Skeletal muscle satellite cell (primary cell): ENCODE measurements around a stretch of chr10.

- CAGE, long polyA plus RNA, result no peak
Observed at GRCh38 chr10:128111823-128112457, 14.3 kb downstream of the MKI67 start.

- CAGE, long polyA plus RNA, result no peak
Observed at GRCh38 chr10:128187537-128187973, 61.3 kb upstream of the MKI67 start.

DNA sequence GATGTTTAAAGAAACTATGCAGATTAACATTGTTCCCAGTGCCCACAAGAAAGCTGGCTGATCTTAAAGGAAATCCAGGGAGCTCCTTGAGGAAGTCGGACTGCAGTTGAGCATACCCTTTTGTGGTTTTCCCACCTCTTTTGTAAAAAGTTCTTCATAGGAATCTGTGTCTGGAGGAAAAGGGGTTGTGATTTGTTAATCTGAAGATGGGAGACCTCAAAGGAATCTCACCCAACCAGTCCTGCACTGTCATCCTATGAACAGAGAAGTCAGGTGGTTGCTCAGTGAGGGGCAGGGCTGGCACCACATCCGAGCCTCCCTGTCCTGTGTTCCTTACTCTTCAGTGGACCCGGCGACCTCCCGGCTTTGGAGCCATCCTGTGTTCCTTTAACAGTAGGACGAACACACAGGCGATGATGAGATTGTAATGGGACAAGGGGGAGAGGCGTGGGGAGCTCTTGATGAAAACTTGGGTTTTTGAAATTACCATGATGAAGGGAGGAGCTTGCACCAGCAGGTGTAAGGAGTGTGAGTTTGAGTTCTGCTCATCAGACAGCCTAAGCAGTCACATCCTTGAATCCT lies 2.8 kb upstream of the MGMT start:
- CAGE, long polyA plus RNA, result no peak

- CAGE, long polyA plus RNA, result no peak
Observed at GRCh38 chr10:129945617-129946292, 18.3 kb downstream of the EBF3 start.

- CAGE, long polyA plus RNA, result no peak
Observed at GRCh38 chr10:131821781-131822011, 79.1 kb upstream of the PPP2R2D start.

DNA sequence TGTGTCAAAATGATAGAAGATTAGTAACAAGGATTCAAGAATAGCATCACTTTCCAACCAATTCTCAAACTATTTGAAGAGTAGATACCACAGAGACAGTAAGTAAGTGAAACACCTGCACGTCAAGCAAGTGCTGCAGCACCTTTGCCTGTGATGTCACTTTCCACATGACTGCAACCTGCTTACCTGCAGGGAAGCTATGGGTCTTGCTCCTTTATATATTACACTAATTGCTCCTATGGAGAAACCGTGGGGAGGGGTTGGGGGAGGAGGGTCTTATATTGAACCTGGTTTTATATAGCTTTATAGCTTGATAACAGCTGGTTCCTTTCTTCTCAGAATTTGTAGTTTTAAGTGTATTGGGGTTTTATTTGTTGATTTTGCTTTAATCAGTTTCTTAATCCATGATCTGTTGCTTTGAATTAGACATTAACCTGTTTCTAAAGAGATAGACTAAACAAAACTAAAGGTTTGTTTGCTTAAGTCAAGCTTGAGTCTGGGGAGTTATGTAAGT lies 5.2 kb downstream of the PPP2R2D start:
- CAGE, long polyA plus RNA, result no peak

DNA sequence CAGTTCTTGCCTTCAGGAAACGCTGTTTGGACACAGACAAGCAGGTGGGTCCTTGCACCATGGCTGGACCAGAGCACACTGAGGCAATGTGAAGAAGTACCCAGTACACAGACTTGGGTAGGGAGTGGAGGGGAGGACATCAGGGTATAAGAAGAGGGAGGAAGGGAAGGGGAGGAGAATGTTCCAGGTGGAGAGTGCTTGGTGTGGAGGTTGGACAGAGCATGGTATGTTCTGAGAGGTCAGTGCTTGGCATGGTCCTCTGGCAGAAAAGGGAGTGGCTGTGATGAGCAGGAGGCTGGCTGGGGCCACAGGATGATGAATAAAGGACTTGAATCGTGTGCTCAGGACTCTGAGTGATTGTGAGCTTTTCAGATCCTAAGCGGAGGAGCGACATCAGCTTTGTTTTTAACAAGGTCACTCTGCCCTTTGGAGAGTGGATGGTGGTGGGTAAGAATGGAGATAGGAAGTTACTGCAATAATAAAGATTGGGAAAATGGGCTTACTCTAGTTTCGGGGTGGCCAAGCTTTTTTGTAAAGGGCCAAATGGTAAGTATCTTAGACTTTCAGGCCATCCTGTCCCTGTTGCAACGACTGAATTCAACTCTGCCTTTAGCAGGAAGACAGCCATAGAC lies 8.3 kb downstream of the PPP2R2D start:
- CAGE, long polyA plus RNA, result no peak

- CAGE, long polyA plus RNA, result no peak
Observed at GRCh38 chr10:131917950-131918975, 17.5 kb downstream of the PPP2R2D start.

GRCh38 chr10:131947436-131947789 lies 34.3 kb downstream of the BNIP3 start:
- CAGE, long polyA plus RNA, result no peak

DNA sequence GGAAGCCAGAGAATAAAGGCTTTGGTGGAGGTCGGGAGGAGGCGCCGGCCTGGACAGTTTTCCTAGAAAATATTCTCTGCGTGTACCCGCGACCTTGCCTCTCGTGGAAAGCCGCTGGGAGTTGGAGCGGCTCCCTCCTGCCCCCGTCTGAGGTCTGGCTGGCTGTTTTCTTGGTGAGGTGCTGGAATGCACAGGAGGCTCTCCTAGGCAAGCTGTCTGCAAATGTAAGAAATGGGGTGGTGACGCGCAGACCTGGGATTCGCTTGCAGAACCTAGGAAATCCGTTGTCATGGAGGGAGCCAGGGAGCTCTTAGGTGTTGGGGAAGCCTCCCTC lies 28.6 kb upstream of the JAKMIP3 start:
- CAGE, long polyA plus RNA, result no peak

- CAGE, long polyA plus RNA, result no peak
Observed at GRCh38 chr10:132142832-132143110, 44.0 kb upstream of the DPYSL4 start.

DNA sequence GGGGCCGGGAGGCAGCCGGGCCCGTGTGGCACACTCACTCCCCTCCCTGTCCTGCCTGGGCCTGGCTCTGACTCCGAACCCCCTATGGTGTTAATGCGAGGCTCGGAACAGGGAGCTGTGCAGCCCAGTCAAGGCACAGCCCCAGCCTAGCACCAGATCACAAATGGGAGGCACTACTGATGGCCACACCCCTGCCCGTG lies 36.9 kb downstream of the DPYSL4 start:
- CAGE, long polyA plus RNA, result no peak

GRCh38 chr10:132411063-132412163 lies 14.4 kb downstream of the PWWP2B start:
- CAGE, long polyA plus RNA, result no peak

- CAGE, long polyA plus RNA, result no peak
Observed at GRCh38 chr10:132417675-132418514, 20.9 kb downstream of the PWWP2B start.

DNA sequence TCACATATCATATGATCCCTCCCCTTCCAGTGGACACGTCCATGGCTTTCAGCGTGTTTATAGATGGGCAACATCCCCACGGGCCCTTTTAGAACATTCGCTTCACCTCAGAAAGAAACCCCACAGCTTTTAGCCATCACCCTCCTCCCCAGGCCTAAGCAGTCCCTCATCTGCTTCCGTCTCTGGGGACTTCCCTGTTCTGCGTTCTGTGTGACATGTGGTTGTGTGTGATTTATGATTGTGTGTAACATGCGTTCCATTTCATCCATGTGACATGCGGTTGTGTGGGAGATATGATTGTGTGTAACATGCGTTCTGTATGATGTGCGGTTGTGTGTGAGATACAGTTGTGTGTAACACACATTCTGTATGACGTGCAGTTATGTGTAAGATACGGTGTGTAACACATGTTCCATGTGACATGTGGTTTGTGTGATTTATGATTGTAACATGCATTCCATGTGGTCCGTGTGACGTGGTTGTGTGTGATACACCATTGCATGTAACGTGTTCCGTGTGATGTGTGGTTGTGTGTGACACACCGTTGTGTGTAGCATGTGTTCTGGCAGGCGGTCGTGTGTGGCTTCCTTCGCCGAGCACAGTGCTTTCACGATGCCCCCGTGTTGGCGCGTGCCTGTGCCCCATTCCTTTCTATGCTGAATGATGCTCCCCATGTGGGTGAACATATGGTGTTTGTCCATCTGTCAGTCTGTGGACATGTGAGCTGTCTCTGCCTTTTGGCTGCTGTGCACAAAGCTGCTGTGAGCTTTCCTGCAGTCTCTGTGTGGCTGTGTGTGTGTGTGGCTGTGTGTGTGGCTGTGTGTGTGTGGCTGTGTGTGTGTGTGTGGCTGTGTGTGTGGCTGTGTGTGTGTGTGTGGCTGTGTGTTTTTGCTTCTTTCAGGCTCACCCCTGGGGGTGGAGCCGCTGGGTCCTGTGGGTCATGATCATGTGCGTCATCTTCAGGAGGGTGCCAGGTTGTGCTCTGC lies 26.2 kb downstream of the PWWP2B start:
- CAGE, long polyA plus RNA, result no peak

GRCh38 chr10:132539969-132541092 lies 2.7 kb downstream of the INPP5A start:
- CAGE, long polyA plus RNA, result no peak

GRCh38 chr10:132550894-132552166 lies 13.7 kb downstream of the INPP5A start:
- CAGE, long polyA plus RNA, result no peak

DNA sequence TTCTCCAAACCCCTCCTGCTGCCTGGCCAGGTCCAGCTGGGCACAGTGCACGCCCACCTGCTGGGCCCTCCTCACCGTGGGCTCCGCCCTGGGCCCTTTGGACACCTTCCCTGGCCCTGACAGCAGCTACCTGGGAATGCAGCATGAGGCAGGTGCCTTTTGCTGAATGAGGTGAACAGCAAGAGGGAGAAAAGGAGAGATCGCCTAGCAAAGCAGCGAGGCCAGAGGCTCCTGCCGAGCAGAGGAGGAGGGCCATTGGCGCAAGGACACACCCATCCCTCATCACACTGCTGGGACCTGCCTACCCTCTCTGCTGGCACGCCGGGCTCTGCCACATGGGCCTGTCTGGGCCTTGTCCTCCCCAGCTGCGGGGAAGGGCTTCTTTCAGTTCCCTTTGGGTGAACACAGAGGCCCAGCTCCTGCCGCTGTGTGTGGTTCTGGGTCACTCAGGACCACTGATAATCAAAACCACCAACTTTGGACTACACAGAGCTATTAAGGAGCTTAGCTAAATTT lies 33.5 kb downstream of the INPP5A start:
- CAGE, long polyA plus RNA, result no peak

DNA sequence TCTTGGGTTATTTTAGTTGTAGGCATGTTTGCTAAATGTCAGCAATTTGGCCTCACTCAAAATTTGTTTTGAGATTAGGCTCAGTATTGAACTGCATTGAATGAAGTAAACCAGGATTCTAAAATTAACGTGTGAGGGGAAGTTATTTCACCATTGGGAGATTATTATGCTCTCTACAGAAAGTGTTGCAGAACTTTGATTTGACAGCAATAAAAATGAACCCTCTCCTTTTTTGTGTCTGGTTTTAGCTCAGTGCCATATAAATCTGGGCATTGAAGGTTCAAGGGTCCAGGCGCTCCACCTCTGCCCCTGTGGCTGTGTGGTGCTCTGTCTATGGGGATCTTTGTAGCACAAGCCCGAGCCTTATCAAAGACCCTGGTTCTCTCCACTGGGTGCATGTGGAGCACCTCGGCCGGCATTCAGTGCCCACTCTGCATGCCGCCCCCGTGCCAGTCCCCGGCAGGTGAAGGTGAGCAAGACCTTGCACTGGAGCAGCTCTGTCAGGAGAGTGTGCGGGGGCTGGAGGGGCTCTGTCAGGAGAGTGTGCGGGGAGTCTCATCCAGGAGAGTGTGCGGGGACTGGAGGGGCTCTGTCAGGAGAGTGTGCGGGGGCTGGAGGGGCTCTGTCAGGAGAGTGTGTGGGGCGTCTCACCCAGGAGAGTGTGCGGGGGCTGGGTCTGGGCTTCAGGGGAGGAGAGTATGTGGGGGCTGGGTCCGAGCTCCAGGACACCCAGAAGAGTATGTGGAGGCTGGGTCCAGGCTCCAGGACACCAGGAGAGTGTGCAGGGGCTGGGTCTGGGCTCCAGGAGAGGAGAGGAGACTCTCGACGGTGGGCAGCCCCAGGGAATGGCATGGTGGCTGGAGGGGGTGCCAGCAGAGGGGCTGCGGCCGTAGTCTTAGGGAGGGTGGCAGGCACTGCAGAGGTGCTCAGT lies 40.7 kb downstream of the INPP5A start:
- CAGE, long polyA plus RNA, result no peak

GRCh38 chr10:132627092-132628060 lies 89.8 kb downstream of the INPP5A start:
- CAGE, long polyA plus RNA, result no peak